ENCODE data around the genes CD276 and TBC1D21.

DNA sequence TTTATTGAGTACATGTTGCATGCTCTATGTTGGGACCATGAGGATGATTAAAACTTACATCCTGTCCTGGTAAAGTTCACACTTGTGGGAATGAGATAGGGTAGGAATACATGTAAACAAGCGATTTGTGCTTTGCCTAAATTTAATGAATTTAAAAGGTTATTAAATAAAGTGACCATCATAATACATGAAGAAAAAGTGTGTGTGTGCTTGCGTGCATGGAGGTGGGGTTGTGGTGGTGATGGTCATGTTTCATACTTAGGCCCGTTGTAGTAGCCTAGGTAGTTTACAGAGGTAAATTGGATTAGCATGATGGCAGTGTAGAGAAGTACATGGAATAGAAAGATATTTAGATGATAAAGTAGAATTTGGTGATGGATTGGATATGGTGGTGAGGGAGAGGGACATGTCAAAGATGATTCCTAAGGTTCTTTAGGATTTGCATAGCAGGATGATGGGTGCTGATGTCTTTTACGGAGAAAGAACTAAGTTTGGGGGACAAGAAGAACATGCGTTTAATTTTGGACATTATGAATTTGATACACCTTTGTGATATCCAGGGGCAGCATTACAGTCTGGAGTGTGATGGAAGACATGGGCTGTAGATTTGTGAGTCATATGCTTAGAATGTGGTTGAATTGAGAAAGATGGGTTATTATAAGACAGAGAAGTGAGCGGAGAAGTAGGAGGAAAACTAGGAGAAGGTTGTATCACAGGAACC, 20.4 kb downstream of the NEO1 start:
- PRO-cap, result no peak
- RAMPAGE, long total RNA, 4 experiments, result start-site peak on the plus strand in 1 of 4 experiments, centred at position 546 of the sequence, 39 reads per replicate

DNA sequence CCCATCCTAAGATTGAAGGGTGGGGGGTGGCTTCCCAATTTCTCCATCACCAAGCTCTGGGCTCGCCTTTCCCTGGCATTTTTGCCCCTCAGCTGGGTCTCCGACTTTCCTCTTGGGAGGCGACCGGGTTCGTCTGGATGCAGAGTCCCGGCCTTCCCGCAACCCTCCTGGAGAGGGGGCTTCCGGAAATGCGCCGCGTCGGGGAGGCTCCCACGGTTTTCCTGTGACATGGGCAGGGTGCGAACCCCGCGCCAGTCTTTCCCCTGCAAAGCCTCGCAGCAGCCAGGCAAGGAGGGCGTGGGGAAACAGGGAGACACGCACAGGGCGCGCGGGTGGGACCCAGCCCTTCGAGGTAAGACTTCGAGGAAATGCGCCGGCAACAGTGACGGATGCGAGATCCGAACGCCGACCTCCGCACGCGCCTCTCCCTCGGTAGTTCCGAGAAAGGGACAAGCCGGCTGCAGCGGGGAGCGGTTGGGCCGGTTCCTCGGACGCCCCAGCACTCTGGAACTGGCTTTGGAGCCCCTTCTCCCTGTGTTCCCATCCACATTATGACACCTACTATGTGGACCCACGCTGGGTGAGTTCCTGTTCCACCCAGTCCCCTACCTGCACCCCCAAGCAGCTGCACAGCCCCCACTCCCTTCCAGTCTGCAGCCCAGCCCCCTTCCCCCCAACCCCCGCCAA, 566 bp upstream of the HCN4 start:
- PRO-cap, result no peak
- RAMPAGE, long total RNA, 4 experiments, result no peak in any of the 4 experiments

DNA sequence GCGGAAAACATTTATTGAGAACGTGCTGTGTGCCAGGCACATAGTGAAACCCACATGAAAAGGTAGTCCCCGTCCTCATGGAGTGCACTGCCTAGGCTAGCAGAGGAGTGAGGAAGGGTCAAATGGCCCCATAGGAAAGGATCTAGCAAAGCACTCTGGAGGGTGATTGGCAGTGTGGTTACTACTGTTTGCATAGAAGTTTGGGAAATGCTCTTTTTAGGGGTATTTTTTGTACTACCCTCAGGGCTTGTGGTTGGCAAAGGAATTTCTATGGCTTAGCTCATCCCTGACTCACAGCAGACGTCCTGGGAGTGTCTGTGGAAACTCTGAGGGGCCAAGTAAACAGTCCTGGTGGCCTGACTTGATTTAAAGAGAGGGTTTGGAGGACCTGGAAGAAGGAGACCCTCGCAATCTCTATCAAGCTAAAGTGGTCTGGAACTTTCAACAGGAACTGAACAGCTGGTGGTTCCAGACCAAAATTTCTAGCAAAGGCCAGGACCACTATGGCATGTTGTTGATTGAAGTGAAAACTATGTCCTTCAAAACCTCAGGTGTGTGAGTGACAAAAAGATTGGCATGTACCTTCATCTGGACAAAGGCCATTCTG, 1.0 kb upstream of the NPTN start:
- PRO-cap, result no peak
- RAMPAGE, long total RNA, 4 experiments, result no peak in any of the 4 experiments

- PRO-cap, result unidirectional peak, plus-strand start at chr15:73684444
- RAMPAGE, long total RNA, 4 experiments, result no peak in any of the 4 experiments
Observed at GRCh38 chr15:73683692-73684643, at the start of gene CD276. TSS of gene CD276 (plus strand) at chr15:73684383.

- PRO-cap, result no peak
- RAMPAGE, long total RNA, 4 experiments, result no peak in any of the 4 experiments
Observed at GRCh38 chr15:73691174-73691959, 7.2 kb downstream of the CD276 start.

- PRO-cap, result no peak
- RAMPAGE, long total RNA, 4 experiments, result no peak in any of the 4 experiments
Observed at GRCh38 chr15:73705287-73705770, 21.1 kb downstream of the CD276 start.

GRCh38 chr15:73712657-73714051, 29.0 kb downstream of the CD276 start:
- PRO-cap, result no peak
- RAMPAGE, long total RNA, 4 experiments, result no peak in any of the 4 experiments

GRCh38 chr15:73800508-73801416, 47.6 kb upstream of the INSYN1 start:
- PRO-cap, result no peak
- RAMPAGE, long total RNA, 4 experiments, result no peak in any of the 4 experiments

DNA sequence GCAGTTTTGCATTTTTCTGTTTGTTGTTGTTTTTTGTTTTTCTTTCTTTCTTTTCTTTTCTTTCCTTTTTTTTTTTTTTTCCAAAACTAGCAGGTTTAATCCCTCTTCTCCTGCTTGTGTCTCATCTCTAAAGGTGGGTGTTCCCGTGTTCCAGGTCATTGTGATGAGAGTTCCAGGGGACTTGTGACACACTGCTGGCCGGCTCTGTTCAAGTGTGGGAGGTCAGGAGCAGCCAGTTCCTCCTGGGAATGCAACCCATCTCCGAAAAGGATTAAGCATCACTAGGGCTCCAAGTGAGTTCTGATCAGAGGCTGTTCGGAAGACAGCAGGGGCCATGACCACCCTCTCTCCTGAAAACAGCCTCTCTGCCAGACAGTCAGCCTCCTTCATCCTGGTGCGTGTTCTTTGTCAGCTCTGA, at the start of gene TBC1D21:
Gene TBC1D21, plus strand, starts transcription at position 189 of the 418 bp plus-strand sequence.
- PRO-cap, result no peak
- RAMPAGE, long total RNA, 4 experiments, result no peak in any of the 4 experiments

- PRO-cap, result no peak
- RAMPAGE, long total RNA, 4 experiments, result no peak in any of the 4 experiments
Observed at GRCh38 chr15:73930270-73930673, 4.0 kb downstream of the LOXL1 start.

- PRO-cap, result no peak
- RAMPAGE, long total RNA, 4 experiments, result start-site peak on the plus strand in 1 of 4 experiments, at chr15:73946293-73947020 at its widest, 5 reads per replicate
Observed at GRCh38 chr15:73946329-73946963, 20.2 kb downstream of the LOXL1 start.

DNA sequence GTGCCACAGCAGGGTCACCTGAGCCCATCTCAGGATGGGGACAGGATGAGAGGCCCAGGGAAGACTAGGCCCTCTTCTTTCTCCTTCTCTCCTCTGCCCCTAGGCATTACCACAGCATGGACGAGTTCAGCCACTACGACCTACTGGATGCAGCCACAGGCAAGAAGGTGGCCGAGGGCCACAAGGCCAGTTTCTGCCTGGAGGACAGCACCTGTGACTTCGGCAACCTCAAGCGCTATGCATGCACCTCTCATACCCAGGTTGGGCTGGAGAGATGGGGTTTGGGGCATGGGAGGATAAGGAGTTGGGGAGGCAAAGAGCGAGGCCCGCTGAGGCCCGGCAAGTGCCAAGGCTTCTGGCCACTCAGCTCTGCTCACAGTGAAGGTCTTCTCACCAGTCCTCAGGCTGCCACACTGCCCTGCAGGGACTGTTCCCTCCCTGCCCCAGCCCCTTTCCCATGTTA, 20.7 kb downstream of the LOXL1 start:
- PRO-cap, result no peak
- RAMPAGE, long total RNA, 4 experiments, result no peak in any of the 4 experiments

- PRO-cap, result no peak
- RAMPAGE, long total RNA, 4 experiments, result no peak in any of the 4 experiments
Observed at GRCh38 chr15:73947561-73948141, 21.4 kb downstream of the LOXL1 start.

GRCh38 chr15:74136935-74137603, 6.7 kb downstream of the ISLR2 start:
- PRO-cap, result no peak
- RAMPAGE, long total RNA, 4 experiments, result no peak in any of the 4 experiments

GRCh38 chr15:74318144-74318978, 49.1 kb downstream of the CYP11A1 start:
- PRO-cap, result no peak
- RAMPAGE, long total RNA, 4 experiments, result no peak in any of the 4 experiments

- PRO-cap, result no peak
- RAMPAGE, long total RNA, 4 experiments, result no peak in any of the 4 experiments
Observed at GRCh38 chr15:74350621-74351076, 16.8 kb downstream of the CYP11A1 start.

DNA sequence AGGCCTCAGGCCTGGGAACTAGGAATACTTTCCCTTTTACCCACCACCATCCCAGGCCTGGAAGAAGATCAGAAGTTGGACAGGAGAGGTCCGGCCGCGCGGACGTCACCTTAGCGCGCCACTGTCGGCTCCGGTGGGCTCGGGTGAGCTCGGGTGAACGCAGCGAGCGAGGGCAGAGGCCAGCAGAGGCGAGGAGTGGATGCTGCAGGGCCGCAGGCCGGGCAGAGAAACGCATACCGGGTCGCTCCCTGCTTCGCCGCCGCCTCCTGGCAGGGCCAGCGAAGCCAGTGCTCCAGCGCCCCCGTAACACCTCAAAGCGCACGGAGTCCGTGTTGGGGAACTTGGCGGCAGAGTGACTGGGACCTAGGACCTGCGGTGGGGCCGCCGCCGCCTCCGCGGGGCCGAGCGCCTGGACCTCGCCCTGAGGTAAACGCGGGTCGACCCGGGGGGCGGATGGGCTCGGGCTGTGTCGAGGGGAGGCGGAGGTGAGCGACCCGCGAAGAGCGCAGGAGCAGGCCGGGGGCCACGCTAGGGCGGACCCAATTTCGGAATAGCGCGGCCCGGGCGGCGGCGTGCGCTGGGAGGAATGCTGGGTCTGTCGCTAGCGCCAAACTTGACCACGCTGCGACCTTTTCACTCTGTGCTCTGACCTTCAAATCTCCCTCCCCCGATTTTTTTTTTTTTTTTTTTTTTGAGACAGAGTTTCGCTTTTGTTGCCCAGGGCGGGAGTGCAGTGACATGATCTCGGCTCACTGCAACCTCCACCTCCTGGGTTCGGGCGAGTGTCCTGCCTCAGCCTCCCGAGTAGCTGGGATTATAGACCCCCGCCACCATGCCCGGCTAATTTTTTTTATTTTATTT, 1.6 kb downstream of the CYP11A1 start:
- PRO-cap, result unidirectional peak, plus-strand start at position 169 of the sequence
- RAMPAGE, long total RNA, 4 experiments, result no peak in any of the 4 experiments

DNA sequence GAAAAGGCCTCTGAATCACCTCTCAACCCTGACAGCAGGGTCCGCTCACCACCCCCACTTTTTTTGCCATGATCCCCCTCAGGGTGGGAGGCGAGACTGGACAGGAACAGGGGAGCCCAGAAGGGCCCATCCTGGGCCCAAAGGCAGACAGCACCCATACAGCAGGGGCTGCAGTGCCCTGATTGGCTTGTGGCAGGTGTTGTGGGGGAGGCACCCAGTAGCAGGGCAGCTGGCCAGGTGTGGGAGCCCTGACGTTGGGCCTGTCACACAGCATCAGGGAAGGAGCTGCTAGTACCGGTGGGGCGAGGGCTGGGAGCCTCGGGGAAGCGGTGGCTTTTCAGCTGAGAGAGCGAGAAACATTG, 19.6 kb upstream of the CYP11A1 start:
- PRO-cap, result unidirectional peak, plus-strand start at position 291 of the sequence
- RAMPAGE, long total RNA, 4 experiments, result no peak in any of the 4 experiments

GRCh38 chr15:74428431-74428794, 5.3 kb downstream of the SEMA7A start:
- PRO-cap, result no peak
- RAMPAGE, long total RNA, 4 experiments, result no peak in any of the 4 experiments

GRCh38 chr15:74461923-74462213, 908 bp upstream of the UBL7 start:
- PRO-cap, result no peak
- RAMPAGE, long total RNA, 4 experiments, result no peak in any of the 4 experiments

All from Peyer's patch (tissue), 4 donors.